Skin of body (tissue), 2 donors: ENCODE results near the genes TMEM45B and APLP2.

- RAMPAGE, long total RNA: no peak
Measured at GRCh38 chr11:128519051-128519805, 68.1 kb downstream of the ETS1 start.

DNA sequence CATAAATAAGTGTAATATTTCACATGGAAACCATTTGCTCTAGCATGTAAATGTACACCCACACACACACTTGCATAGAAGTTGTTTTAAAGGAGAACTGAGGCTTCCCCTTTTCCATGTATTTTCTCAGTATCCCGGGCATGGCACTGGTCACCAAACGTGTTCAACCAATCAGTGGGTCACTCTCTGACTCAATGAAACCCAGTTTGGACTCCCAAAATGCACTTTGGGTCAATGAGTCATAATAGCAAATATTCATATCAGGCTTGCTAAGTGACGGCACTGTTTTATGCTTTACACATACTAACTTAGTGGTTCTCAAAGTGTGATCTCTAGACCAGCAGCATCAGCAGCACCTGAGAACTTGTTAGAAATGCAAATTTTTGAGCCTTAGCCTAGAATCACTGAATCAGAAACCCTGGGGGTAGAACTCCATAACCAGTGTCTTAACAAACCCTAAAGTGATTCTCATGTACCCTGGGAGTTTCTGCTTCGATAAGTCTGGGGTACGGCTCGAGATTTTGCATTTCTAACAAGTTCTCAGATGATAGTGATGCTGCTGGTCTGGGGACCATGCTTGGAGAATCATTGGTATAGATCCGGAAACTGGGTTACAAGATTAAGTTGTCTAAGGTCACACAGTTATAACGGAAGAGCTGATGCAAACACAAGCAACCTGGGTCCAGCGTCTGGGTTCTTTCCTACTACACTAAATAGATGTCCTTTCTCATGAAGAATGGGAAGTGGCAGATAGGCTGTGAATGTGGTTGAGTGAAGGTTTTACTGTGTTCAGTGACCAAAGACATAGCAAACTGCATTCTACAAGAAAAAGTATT lies 35.6 kb downstream of the ETS1 start:
- RAMPAGE, long total RNA: no peak

GRCh38 chr11:128565060-128565392 lies 22.3 kb downstream of the ETS1 start:
- RAMPAGE, long total RNA: no peak

DNA sequence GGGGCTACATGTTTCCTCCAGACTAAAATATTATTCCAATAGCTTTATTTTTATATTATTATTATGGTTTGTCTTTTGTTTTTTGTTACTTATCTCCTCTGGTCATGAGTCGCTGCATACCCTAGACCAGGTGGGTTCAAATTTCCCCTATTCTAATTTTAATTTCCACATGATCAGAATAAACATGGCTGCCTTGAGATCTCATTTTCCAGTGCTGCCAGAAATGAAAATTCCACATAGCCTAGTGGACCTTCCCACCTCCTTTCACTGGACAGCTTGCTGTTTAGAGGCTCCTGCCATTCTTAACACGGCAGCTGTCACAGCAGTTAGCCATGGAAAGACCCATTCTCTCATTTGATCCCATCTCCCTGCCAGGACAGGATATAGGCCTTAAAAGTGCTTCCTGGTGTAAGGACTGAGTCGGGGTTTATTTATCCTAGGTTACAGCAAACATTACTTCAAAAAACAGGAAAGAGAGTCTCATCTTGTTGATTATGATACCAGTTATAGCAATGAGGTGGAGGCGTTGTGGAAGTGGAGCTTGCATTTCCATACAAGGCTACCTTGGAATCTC lies 17.2 kb upstream of the ETS1 start:
- RAMPAGE, long total RNA: no peak

DNA sequence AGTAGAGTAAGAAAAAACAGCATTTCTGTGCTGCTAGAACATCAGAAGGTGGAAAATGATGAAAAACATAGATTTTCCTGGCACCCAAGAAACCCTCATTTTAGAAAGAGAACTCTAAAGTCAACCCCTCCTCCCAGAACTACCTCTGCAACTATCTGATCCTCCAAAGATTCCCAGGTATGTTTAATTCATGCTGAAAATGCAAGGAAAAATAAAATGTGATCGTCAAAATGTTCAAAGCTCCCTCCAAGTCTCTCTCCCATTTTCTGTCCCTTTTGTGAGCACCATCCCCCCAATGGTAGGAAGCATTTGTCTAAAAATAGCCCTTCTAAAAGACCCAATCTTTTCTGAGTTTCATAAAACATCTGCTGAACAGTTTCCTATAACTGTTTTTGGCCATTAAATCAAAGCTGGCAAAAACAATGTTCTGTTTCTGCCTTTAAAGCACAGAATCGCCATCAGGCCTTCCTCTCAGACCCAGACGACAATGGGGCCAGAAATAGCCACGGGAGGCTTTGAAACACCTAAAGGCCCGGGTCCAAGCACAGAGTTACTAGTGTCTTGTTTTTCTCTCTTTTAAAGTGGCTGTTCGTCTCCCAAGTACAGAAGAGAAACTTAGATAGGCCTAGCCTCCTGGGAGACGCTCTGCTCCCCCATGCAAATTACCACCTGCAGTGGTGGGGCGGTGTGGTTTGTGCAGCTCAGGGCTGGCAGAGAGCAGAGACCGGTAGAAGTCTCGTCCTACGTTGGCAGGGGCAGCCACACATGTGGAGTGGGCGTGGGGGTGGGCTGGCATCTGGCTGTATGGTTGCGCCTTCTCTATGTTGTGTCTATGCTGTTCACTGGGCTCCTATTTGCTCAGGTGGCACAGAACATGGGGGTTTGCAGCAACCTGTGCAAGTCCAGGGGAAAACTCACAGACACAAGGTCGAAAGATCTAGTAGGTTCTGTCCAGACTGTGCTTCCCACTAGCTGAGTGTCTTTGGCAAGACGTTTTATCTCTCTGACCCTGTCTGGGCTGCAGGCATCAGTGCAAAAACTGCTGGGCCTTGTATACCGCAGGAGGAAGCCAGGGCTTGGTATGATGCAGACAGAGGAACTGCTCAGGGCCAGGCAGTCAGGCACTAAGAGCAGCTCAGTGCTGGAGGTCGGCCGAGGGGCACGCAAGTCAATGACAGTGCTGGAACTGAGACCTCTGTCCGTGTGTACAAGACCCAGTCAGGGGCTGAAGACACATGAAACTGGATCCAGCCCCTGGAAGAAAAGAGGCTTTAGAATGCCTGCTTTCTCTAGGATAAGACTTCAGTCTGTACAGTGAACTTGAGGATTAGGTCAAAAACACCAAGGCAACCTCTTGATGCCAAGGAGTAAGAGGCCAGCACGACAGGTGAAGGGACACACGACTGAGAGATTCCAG lies 23.6 kb upstream of the ETS1 start:
- RAMPAGE, long total RNA: no peak

DNA sequence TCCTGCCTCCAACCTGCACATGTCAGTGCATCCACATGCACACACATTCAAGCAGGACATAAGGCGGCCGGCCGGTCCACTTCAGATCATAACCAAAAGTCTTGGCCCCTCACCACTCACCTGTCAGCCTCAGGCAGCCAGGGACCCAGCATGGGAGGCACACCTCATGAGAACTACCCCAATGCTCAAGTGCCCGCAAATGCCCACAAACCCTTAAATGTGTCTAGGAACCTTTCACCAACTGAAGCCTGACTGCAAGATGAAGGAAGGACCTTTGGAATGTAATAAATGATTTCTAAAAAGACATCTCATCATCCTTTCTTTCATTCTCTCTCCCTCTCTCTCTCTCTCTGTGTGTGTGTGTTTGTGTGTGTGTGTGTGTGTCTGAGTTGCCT lies 31.4 kb downstream of the FLI1 start:
- RAMPAGE, long total RNA: no peak

DNA sequence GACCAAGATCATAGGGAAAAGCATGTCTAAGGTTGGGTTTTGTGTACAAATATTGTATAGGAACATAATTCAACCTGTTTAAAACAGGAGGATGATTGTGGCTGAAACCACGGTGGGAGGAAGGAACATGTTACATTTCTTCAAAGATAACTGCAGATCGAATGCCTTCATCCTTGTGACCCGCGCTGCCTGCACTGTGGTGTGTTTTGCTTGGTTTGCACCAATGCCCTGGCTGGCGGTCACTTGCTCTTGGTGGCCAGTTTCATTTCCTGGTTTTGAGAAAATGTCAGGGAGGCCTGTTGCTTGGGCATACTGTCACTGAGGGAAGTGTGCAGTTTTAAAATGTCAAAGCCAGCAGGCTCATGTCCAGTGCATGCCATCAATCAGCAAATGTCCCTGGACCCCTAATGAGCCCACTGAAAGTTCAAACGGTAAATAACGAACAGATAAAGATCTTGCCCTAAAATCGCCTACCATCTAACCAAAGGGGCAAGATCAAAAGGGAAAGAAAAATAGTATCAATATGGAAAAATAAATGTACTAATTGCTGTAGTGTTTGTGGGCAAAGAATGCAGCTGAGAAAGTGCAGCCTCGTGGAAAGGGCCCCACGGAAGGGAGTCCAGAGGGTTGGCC lies 40.6 kb downstream of the FLI1 start:
- RAMPAGE, long total RNA: no peak

- RAMPAGE, long total RNA: no peak
Measured at GRCh38 chr11:128757800-128758575, 64.1 kb downstream of the FLI1 start.

DNA sequence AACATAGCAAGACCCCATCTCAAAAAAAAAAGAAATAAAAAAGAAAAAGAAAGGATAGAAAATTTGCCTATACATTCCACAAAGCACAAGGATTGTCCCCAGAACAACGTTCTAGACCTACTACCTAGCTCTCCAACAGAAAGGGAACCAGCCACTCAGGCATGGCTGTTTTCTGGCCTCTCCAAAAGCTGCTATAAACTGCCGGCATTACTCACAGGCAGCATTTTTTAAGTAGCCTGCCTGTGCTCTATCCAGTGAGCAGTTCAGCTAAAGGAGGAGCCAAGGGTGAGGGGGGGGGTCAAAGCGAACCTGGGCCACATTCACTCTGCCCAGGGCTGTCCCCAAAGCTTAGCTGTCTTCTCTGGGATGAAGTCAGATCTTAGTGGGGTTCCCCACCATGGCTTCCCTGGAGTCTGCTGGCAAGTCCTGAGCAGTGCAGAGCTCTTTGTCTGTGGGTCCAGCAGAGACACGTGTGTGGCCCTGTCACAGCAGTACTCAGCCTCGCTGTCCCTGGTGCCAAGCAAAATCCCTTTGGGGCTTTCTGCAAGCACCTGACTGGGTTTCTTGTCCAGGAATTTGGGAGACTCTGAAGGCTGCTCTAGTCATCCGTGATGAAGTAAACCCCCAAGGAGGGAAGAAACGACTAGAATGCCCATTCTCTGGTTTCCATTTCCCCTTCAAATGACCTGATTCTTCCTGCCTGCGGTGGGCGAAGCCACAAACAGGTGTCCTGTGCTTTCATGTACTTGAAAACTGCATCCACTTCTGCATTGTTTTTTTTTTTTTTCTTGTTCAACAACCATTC lies 2.5 kb downstream of the KCNJ5 start:
- RAMPAGE, long total RNA: no peak

DNA sequence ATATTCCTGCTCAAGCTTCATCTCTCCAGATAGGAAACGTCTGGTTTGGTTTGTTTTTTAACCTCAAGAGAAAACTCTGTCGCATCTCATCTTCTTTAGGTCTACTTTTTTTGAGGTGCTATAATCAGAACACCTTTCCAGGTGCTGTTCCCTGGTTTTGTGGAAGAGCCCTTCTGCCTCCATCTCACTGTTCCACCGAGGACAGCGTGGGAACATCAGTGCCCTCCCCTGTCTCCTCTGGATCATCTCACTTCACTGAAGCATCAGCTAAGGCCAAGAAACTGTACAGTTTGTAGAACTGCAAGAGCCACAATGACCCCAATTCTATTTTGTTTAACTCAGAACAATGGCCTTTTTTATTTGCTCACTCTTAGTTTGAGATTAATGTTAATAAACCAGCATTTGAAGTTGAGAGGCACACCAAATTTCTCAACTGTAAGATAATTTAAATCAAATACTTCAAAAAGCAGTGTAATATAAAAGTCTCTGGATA lies 82.2 kb upstream of the ARHGAP32 start:
- RAMPAGE, long total RNA: no peak

- RAMPAGE, long total RNA: no peak
Measured at GRCh38 chr11:129439886-129440203, 64.2 kb downstream of the BARX2 start.

- RAMPAGE, long total RNA: no peak
Measured at GRCh38 chr11:129803388-129803961, 12.2 kb upstream of the TMEM45B start.

DNA sequence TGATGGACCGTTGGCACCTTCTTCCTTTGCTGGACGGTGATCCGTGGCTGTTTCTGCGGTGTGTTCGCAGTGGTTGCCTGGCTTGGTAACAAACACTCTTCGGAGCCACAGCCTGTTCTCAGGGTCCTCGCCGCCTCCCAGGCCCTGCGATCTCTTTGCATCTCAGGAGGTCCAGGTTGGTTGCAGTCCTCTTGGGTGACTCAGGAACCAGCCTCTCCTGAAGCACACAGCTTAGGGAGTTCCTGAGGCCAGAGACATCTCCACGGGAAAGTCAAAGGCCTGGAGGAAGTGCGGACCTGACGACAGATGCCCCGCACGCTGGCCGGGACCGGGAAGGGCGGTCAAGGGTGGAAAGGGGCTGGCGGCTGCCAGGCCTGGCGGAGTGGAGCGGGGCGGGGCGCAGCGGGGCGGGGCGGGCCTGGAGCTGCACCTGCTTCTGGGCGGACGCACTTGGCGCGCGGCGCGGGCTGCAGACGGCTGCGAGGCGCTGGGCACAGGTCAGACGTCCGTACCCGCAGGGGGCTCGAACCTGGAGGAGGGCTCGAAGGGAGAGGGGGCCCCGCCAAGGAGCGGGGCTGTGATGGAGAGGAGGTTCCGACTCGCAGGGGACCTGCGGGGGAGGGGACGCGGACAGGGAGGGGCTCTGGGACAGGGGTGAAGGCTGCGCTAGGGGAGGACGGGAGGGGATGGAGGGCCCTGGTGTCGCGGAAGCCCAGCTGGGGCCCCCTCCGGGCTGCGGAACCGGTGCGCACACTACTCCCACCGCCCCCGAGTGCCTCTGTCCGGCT lies at the start of gene TMEM45B:
Gene TMEM45B (plus strand): TSS at position 447 of the 788 bp plus-strand sequence.
- RAMPAGE, long total RNA: no peak

DNA sequence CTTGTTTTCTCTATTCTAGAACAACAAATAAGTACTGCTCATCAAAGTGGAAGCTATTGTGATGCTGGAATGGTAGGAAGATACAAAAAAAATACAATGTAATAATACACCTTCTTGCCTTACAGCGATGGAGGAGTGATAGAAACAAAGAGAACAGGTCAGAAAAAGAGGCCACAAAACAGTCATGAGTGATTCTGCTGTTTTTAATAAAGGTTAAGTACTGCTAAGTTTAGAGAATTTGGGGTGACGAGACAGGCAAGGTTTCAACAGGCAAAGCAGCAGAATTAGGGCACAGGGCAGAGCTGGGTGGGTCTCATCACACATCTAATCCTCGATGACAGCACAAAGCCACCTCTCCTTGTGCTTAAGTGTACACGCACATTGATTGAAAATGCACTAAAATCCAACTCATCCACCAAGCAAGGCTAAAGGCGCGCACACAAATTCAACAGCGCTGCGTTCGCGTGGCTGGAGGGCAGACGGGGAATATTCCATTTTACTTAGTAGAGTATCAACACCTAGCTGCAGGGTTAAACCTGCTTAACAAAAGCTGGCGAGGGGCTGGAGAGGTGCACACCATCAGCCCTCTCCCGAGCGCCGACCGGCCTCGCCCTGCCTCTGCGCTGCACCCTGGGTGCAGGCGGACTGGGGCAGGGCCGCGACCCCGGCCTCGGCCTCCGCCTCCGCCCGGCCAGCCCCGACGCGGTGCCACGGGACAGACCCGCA lies 1.3 kb downstream of the PRDM10 start:
- RAMPAGE, long total RNA: no peak

GRCh38 chr11:130022169-130022708 lies 19.6 kb upstream of the PRDM10 start:
- RAMPAGE, long total RNA: no peak

DNA sequence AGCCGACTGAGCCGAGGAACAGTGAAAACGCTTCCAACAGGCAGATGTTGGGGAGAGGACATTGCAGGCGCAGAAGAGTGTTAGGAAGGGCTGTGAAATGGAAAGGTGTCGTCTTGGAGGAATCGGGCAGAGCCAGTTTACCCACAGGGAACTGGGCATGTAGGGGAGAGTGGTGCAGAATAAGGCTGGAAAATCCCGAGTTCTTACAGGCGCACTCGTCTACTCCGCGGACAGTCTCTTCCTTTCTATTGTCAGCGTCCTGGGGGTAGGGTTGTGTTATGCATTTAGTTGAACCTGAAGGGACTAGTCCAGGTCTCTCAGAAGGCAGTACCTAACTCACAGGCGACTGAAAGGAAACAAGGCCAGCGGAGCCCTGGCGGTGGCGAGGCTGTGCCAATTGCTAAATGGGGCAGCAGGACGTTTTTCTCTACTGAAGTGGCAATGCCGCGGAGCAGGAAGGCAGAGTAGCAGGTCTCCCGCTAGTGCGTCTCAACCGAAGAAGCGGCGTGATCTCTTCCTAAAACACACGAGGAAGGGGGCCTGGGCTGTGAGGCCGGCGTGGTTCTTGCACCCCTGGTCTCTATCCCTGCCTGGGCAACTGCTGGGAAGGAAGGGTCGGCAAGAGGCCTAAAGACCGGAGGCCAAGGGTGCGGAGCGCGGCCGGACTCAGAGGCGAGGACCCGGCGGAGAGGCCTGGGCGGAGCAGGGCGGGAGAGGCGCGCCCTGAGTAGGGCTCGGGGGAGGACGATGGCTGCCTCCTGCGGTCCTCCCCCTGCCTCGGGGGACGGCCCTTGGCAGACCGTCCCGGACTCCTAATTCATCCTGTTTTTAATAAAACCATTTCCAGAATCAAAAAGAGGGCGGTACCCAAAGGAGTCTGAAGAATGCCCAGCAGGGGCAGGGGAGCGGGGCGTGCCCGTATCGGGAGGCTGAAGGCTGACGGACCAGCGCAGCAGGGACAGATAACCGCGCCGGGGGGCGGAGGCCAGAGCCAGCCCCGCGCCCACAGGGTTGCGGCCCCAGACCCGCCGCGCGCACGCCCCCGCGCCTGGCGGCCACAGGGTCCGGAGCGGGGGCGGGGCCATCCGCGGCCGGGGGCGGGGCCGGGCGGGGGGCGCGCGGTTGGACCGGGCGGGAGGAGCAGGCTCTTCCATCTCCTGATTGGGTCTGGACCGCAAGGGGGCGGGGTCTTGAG lies 700 bp upstream of the APLP2 start:
- RAMPAGE, long total RNA: no peak

DNA sequence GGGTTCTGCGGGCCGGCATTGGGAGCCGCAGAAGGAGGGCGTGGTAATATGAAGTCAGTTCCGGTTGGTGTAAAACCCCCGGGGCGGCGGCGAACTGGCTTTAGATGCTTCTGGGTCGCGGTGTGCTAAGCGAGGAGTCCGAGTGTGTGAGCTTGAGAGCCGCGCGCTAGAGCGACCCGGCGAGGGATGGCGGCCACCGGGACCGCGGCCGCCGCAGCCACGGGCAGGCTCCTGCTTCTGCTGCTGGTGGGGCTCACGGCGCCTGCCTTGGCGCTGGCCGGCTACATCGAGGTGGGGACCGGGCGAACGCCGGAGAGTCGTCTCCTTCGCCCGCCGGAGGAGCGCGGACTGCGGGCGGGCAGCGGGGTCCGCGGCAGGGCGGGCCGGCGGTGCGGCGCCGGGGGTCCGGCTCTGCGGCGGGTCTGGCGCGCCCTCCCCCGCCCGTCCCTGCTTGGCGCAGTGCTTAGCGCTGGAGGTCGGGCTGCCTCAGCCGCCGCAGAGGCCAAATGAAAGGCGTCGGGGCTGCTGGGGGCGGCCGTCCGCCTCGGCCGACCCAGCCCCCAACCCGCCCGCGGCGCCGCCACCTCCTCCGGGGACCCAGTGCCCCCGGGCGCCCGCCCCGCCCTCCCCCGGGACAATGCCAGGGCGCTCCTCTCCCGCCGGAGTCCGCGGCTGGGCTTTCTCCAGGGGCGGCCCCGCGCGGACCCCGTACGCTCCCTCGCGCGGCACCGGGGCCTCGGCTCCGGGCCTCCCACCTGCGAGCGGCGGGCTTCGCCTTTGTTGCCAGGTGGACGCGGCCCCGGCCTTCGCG lies at the start of gene APLP2:
Gene APLP2 (plus strand): TSS at position 103 of the 811 bp plus-strand sequence.
- RAMPAGE, long total RNA: no peak

DNA sequence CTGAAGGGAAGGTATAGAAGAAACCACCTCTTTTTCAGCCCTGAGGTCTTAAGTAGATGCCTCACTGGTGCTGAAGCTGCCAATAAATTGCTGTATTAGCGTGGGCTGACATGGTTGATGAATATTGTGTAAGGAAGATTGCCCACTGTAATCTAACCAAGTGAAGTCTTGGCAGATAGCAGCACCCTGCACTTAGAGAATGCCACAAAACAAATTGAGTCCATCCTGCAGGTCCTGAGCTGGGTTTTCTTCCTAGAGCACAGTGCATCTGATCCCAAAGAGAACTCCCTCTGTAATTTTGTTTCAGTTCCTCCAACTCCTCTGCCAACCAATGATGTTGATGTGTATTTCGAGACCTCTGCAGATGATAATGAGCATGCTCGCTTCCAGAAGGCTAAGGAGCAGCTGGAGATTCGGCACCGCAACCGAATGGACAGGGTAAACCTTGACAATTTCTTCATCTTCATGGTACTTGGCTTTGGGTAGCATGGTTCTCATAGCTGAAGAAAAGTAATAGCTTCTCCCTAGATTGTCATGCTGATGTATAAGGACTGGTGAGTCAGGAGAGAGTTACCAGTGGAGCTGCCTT lies 33.1 kb upstream of the ST14 start:
- RAMPAGE, long total RNA: no peak

DNA sequence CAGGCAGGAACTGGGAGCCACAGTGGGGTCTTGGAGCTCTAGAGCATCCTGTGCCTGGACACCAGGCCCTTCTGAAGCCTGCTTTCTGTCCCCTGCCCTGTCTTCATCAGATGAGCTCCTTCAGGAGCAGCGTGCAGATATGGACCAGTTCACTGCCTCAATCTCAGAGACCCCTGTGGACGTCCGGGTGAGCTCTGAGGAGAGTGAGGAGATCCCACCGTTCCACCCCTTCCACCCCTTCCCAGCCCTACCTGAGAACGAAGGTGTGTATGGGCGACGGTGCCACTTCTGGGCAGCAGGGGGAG lies 24.2 kb upstream of the ST14 start:
- RAMPAGE, long total RNA: no peak

DNA sequence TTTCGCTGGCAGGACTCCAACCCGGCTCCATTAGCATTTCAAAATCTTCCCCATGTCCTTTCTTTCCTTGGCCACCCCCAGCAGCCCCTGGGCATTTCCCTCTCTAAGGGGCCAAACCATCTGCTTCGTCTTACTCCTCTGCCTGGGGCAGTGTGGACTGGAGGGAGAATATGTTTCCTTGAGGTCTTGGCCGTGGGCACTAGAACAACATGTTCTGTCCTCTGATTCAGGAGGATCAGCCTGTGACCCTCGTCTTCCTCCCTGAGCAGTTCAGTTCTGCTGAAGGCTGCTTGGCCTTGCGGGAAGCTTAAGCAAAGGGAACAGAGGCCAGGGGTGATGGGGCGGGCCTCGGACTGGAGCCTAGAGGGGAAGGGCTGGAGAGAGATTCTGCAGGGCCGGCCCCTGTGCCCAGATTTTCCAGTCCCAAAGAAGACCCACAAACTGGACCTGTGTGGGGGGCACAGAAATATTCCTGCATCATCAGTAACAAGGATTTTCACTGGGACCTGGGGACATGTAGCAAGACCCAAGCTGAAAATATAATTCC lies 58.0 kb downstream of the ST14 start:
- RAMPAGE, long total RNA: no peak